Endometrial microvascular endothelial cells (primary cell): ENCODE results near the genes PUS1, PXMP2, ANKLE2 and GOLGA3.

DNA sequence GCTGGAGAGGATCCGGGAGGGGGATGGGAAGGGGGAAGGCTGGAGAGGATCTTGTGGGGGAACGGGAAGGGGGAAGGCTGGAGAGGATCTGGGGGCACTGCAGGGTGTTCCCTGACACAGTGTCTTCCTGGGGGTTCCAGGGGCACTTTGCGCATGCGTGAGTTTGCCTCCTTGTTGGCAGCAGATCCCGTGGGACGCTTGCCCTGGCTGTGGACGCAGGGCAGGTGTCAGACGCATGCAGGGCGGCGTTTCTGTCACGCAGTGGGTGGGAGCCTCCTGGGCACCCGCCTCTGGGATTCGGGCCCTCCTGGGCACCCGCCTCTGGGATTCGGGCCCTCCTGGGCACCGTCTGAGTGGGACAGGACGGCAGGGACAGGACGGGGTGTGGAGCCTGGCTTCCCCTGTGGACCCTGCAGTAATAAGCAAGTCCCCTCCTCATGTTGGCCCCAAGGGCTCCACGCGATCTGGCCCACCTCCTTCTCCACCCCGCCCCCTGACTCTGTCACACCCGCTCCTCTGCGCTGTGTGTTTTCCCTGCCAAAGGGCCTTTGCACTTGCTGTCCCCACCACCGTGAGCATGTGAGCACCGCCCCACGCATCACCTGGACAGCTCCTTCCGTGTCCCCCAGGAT is 4.2 kb downstream of the MMP17 start:
- RAMPAGE, long total RNA = no peak

DNA sequence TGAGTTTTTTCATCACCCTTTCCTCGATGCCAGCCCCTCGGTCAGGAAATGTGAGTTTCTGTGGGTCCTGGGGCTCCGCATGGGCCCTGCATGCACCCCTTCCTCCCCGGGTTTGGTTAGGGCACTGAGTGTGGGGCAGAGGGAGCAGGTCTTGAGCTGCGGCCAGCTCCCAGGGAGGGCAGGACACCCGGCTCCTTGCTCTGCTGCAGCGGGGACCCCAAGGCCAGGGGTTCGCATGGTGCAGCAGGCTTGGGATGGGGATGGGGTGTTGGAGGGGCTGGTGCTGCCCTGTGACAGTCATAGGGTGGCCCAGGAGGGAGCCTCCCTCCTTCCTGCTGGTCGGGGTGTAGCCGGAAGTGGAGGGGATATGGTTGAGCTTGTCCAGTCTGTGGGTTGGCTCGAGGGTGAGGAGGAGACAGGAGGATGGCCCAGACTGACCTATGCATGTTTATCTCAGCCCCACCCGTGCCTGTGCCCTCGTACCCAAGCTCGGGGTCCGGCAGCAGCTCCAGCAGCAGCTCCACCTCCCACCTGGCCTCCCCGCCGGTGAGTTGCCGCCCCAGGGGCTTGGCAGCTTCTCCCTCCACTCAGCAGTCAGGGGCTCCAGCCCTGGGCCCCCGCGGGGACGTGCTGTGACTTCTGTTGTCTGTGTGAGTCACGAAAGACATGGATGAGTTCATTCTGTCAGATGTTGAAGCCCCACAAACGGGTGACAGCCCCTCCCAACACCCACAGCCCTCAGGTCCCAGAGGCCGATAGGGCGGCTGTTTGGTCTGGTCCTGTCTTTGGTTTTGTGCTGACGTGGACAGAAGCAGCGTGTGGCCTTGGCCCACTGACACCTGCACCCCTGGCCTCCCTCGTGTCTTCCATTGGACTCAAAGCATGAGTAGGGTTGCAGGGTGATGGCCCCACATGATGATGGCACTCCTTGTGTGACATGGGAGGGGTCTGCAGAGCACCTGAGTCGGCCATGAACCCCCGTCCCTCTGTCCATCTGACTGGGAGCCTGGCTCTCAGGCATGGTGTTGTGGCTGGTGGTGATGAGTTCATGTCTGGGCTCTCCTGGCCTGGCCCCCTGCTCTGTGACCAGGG is 16.2 kb downstream of the ULK1 start:
- RAMPAGE, long total RNA = no peak

- RAMPAGE, long total RNA = no peak
Observed at GRCh38 chr12:131916810-131917505, 12.1 kb upstream of the PUS1 start.

GRCh38 chr12:131929166-131930269 is at the start of gene PUS1:
PUS1 (plus strand) TSS chr12:131929276.
- RAMPAGE, long total RNA = no peak

DNA sequence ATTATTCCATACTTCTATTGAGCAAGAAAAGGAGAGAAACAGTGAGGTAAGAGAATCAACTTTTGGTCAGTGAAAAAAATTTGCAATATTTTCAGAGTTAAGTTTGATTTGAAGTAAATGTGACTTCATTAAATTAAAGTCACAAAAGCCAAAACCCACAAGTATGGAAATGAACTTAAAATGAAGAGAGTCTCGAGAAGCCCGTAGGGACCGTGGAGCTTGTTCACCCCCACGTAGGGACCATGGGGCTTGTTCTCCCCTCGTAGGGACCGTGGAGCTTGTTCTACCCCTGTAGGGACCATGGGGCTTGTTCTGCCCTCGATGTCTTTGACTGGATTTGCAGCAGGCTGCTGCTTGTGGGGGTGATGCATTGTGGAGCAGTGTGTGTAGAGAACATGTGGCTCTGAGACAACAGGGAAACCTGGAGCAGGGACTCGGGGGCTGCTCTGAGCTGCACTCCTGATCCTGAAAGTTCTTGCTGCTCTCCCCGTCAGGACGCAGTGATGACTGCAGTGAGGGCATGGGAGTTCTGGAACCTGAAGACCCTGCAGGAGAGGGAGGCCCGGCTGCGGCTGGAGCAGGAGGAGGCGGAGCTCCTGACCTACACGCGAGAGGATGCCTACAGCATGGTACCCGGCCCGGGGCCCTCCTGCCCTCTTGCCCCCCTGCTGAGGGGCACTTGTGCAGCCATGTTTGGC is 94.1 kb downstream of the EP400 start:
- RAMPAGE, long total RNA = no peak

DNA sequence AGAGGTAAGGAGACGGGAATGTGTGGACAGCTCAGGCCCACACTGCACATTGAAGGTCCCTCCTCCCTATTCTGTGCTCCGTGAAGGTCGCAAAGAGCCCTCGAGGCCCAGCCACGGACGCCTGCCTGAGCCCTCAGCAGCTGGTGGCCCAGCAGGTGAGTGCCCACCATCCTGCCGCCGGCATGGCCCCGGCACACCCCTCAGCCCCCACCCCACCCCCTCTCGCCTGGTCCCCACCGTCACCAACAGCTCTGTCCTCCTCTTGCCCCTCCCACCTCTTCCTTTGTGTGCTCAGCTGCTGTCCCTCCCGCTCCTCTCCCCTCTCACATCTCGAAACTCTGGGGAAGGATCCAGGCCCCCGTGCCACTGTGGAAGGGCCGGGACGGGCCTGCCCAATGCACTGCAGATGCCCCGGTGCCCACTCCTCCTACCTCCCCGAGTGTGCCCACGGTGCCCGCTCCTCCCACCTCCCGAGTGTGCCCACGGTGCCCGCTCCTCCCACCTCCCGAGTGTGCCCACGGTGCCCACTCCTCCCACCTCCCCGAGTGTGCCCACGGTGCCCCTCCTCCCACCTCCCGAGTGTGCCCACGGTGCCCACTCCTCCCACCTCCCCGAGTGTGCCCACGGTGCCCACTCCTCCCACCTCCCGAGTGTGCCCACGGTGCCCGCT is 9.8 kb downstream of the DDX51 start:
- RAMPAGE, long total RNA = no peak

DNA sequence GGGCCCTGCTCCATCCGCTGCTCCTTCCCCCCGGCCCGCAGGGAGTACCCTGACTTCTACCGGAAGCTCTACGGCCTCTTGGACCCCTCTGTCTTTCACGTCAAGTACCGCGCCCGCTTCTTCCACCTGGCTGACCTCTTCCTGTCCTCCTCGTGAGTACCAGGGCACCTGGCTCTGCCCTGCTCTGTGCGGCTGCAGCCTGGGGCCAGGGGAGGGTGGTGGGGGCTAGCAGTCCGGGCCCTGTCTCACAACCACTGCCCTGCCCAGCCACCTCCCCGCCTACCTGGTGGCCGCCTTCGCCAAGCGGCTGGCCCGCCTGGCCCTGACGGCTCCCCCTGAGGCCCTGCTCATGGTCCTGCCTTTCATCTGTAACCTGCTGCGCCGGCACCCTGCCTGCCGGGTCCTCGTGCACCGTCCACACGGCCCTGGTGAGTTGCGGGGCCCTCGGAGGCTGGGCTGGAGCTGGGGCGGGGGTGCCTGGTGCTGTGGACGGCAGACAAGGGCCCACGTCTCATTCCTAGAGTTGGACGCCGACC is 7.0 kb downstream of the NOC4L start:
- RAMPAGE, long total RNA = no peak

DNA sequence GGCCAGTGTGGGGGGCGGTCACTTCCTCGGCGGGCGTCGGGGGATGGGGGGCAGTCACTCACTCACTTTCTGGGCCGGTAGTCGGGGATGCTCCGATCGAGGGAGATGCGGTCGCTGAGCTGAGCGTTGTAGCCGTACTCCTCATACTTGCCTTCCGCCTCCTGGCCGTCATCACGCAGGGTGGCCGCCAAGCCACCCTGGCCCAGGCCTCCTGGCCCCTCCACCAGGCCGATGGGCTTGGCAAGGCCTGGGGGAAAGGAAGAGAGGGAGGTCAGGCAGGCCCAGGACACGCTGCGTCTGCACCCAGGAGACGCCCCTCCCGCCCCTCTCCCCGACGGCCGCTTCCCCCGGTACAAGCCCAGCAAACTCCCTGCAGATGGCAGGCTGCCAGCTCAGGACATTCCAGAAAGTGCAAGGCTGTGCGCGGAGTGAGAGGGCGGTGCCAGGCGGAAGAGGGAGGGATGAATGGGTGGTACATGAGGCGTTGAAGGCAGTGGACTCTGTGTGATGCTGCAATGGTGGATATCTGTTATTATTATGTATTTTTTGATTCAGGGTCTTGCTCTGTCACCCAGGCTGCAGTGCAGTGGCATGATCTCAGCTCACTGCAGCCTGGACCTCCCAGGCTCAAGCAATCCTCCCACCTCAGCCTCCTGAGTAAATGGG is 43.1 kb downstream of the GALNT9 start:
- RAMPAGE, long total RNA = no peak

- RAMPAGE, long total RNA = no peak
Observed at GRCh38 chr12:132428541-132428951, 61.4 kb upstream of the FBRSL1 start.

DNA sequence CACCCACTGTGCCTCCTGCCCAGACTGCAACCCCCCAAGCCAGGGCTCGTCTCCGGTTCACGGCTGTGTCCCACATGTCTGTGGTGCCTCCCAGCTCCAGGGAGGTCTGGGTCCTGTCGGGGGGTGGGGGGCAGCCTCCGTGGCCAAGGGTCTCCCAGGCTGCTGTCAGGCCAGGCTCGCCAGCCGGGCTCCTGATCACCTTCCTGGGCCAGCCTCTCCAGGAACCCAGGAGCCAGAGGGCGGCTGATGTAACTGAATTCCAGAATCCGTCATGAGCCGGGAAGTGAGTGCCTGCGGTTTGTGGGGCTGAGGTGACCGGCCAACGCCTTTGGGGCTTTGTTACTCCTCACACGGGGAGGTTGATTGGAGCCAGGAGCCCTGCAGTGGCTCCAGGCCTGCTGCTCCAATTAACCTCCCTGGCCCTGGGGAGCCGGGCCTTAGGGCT is 36.5 kb upstream of the FBRSL1 start:
- RAMPAGE, long total RNA = no peak

DNA sequence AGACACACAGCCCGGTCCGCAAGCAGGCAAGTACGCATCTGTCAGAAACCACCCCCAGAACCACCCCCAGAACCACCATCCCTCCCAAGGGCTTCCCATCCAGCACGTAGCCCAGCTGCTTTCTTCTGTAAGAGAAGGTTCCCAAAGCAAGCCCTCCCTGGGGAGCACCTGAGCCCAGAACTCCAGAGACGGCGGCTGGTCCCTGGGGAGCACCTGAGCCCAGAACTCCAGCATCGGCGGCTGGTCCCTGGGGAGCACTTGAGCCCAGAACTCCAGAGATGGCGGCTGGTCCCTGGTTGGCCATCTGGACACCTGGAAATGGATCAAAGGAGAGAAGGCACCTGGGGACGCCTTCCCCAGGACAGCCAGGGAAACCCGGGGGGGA is 2.6 kb upstream of the FBRSL1 start:
- RAMPAGE, long total RNA = no peak

- RAMPAGE, long total RNA = no peak
Observed at GRCh38 chr12:132559511-132560424, 50.6 kb downstream of the LRCOL1 start.

- RAMPAGE, long total RNA = no peak
Observed at GRCh38 chr12:132604064-132604914, 6.1 kb downstream of the LRCOL1 start.

DNA sequence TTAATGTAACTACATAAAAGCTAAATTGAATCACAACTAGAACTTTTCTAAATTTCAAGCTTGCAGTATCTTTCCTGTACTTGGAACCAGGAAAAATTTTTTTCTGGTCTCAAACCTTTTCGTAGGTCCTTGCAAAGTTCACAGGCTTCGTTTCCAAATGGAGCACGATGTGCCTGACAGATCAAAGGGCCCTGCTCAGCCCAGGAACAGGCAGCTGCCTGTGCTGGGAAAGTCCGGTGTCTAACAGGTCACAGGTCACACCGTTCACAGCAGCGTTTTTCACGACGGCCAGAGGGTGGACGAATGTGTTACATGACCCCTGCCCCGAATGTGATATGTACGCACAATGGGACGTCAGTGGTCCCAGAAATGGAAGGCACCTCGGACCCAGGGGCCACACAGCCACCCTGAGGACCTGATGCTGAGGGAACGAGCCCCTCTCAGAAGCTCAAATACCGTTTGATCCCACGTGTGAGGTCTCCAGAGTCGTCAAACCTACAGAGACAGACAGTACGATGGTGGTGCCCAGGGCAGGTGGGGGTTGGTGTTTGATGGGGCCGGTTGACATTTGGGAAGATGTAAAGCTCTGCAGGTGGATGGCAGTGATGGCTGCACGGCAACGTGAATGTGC is 1.5 kb downstream of the LRCOL1 start:
- RAMPAGE, long total RNA = no peak

DNA sequence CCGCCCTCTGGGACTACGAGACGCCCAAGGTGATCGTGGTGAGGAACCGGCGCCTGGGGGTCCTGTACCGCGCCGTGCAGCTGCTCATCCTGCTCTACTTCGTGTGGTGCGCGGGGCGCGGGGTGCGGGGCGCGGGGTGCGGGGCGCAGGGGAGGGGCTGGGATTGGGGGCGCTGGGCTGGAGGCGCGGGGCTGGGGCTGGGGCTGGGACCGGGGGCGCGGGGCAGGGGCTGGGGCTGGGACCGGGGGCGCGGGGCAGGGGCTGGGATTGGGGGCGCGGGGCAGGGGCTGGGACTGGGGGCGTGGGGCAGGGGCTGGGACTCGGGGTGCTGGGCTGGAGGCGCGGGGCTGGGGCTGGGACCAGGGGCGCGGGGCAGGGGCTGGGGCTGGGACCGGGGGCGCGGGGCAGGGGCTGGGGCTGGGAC is 320 bp downstream of the P2RX2 start:
- RAMPAGE, long total RNA = no peak

DNA sequence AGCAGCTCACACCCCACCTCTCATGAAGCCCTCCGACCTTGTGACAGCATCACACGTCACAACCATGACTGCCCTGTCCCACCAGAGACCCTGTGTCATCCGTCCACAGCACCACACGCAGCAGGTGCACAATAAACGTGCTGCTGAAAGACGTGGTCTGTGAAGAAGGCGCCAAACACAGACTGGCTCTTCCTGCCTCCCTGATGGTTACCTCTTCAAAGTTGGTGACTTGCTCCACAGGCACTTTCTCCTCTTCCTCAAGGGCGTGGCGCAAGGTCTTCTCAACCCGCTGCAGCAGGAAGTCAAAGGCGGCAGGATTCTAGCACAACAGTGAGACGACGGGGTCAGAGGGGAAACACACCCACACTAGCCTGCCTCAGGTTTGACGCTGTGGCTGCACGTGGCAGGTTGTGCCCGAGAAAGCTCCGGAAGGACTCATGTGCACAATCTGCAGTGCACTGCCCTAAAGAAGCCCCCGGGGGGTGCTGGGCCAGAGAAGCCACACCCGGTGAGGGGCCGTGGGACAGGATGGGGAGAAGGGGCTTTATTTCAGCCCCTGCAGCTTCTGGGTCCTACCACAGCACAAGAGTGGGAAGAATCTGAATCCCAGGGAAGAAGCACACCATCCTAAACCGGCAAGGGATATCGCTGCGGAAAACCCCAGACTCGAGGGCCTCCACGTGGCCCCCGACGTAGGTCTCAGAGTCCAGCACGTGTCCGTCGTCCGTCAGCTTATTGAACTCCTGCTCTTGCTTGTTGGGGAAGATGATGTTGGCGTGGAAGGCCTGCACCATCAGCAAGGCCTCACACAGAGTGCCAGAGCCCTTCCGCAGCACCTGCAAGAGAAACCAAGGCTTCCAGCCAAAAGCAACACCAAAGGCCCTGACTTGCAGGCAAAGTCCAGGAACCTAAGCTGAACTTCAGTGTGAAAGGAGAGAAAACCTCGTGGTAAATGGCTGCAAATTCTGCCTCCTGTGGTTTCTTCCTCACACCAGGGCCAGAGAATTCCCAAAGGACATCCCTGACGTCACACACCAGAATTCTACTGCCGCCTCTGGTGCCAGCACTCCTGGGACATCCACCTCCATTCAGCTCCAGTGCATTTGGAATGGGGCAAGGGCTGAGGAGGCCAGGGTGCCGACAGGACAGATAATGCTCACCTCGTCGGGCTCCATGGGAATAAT is 14.7 kb downstream of the POLE start:
- RAMPAGE, long total RNA = no peak

DNA sequence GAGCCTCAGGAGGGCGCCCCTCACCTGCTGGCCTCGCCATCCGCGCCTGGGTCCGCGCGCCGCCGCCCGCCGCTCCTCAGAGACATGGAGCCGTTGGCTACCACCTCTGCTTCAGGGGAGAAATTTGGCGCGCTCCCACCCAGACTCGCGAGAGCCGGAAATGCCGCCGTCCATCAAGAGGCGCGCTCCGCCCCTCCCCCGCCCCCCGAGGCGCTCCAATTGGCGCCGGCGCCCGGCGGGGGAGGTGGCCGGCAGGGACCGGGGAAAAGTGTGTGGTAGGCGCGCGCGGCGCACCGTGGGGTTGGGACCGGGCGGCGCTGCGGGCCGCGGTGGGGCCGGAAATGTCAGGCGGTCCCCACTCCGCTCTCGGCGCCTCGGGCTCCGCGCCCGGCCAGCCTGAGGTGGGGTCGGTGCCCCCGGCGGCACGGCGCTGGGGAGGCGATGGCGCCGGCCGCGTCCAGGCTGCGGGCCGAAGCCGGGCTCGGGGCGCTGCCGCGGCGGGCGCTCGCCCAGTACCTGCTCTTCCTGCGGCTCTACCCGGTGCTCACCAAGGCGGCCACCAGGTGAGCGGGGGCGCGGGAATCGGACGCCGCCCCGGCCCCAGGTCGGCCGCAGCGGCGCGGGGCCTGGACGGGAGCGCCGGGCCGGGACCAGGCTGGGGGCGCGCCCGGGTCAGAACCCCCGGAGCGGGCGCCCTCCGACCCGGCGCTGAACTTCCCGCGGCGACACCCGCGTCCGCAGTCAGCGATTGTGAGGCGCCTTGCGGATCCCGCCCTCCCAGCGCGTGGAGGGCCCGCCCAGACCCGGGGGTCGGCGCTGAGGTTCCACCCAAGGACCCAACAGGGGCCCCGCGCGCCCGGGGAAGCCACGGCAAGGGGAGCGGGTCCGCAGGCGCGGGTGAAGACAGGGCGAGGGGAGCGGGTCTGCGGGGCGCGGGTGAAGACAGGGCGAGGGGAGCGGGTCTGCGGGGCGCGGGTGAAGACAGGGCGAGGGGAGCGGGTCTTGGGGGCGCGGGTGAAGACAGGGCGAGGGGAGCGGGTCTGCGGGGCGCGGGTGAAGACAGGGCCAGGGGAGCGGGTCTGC is at the start of gene PXMP2:
PXMP2 (plus strand) TSS at position 358 of the 1,083 bp plus-strand sequence.
- RAMPAGE, long total RNA = start-site peak on the minus strand centred at position 102 of the sequence, 37 bp wide, 80 and 84 reads in 2 replicates

DNA sequence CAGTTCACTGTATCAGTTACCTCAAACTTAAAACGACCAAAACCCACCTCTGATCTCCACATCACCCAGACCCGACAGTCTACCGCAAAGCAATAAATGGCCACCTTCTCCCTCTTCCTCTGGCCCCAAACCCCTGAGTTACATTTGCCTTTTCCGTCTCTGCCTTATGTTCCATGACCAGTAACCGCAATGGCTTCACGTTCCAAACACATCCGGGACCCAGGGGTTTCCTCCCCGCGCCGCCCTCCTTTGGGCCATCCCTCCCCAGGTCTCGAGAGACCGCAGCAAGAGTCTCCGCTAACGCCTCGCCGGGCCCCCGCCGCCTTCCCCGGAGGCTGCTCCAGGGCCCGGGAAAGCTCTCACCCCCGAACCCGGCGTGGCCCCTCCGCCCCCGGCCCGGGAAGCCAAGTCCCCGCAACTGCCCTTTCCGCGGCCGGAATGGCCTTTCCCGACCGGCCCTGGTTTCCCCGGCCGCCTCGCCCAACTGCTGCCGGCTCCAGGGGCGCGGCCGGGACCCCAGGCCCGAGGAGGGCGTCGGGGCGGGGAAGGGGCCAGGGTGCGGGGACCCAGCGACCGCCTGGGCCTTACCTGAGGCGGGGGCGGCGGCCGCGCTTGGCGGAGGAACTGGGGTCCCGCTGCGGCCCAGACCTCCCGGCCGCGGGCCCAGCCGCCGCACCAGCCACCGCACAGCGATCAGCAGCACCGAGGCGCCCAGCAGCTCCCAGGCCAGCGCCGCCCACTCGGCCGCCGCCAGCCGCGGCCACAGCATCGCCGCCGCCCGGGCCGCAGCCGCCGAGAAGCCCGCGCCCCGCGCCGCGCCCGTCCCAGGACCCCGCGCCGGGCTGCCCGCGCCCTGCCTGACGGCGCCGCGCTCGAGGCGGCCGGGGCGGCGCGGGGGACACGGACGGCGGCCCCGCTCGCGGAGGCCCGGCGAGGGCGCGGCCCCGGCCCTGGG is at the start of gene ANKLE2:
ANKLE2 (minus strand) TSS at position 803 of the 955 bp plus-strand sequence.
- RAMPAGE, long total RNA = no peak

DNA sequence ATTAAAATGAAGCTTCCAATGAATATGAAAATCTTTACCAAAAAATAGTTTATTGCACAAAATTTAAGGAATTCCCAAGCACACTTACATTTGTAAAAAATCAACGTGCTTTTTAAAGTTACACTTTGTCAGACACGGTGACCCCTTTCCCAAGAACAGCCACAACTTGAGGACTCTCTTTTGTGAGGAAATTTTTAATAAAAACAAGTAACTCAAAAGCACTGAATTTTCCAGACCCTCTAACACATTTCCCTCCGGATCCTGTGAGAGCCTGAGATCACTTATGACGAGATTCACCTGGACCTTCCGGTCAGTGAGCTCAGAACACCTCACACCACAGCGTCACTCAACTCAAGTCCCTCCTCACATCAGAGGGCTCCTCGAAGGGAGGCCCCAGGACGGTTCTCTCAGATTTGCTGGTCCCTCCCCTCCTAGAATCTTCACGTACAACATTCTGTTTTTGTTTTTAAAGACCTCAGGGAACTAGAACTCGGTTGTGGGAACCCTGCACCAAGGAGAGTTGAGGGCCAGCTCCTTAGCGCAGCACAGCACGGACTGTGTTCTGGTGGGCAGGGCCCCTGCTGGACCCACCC is 7.3 kb upstream of the ANKLE2 start:
- RAMPAGE, long total RNA = no peak

- RAMPAGE, long total RNA = start-site peak on the minus strand at chr12:132828829-132828873, 183 and 57 reads in 2 replicates
Observed at GRCh38 chr12:132828775-132829412, at the start of gene GOLGA3. GOLGA3 (minus strand) TSS chr12:132828869.